Islet of Langerhans (tissue), 1 donor: ENCODE measurements around a stretch of chr7.

DNA sequence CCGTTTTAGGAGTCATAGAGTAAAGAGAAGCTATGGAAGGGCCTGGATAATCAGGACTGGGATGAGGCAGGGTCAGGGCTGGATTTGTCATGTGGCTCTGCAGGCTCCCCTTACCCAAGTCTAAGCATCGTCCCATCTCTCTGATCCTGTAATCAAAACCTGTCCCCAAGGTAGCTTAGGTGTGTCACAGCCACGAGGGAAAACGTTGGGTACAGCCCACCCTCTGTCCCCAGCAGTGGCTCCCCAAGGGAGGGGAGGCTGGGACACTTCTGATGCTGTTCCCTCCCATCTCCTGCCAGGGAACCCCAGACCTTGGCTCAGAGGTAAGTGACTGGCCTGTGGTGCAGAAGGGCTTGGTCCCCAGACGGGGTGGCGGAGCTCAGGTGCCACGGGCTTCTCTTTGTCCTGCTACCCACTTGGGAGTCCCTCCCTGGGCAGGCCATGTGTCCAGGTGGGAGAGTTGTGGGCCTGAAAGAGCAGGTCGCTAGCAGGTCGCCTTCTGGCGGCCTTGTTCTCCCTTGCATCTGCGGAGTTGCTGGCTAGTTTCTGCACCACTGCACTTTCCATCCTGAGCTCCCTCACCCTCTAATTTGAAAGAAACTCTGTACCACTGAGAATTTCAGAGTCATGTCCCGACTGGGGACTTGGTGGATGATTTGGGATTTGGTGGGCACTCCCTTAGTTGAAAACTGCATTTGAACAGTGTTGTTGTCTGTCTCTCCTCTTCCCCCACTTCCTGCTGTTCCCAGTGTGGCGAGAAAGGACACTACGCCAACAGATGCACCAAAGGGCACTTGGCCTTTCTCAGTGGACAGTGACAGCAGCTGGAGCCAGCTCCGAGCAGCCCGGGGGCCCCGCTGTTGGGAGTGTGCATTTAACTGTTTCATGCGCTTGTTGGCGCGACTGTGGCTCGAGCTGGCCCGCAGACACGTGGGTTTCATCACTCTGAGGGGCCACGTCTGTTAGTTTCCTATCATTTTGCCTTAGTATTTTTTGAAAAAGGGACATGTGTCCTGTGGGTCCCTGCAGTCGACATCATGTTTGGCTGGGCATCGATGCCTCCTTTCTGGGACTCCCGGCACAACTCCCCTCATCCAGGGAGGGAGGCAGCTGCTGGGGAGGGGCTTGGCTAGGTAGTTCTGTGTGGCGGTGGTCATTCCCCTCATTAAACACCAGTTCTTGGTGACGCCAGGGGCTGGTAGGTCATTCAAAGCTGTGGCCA lies 9.9 kb downstream of the ATP5MF start:
- RRBS = no CpG with 5 or more reads among the region's 29 CpGs

DNA sequence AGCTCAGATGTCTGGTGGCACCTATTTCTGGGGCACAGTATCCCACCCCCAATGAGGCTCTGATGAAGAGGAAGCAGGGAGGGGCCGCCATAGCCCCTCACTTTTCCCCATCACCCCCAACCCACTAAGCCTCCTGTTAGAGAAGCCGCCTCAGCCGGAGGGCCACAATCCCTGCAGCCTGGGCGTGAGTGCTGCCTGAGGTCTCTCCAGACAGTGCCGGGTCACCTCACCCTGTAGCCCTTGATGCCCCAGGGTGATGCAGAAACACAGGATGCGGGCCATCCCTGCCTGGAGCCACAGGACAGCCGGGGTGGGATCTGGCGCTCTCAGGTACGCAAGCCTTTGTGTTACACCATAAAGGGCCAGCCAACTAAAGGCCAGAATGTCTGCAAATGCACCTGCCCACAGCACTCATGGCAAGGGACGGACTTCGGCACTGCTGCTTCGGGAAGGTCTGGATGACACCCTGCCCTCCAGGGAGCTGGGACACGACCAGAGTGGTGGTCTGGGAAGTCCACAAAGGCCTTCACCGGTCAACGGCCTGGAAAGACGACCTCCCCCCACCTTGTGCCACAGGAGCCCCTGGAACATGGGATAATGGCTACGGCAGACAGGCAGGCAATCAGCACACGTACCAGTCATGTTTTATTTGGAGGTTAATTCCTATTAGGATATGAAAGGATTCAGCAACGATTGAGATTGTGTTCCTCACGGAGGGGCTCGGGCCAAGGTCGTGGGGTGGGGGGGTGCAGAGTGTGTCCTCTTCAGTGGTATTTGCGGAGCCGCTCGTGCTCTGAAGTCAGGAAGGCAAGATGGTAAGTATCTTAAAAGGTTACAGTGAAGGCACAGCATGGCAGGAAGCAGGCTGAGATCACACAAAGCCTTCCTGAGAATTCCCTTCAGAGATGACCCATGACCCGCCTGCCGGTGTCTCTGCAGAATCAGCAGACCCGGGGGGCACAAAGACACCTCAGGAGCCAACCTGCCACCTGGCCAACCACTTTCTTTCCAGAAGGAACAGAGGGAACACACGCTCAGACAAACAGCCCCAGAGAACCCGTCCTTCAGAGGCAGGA lies 8.1 kb downstream of the ATP5MF start:
- RRBS = 89% methylated on average over 5 of the region's 30 CpGs

DNA sequence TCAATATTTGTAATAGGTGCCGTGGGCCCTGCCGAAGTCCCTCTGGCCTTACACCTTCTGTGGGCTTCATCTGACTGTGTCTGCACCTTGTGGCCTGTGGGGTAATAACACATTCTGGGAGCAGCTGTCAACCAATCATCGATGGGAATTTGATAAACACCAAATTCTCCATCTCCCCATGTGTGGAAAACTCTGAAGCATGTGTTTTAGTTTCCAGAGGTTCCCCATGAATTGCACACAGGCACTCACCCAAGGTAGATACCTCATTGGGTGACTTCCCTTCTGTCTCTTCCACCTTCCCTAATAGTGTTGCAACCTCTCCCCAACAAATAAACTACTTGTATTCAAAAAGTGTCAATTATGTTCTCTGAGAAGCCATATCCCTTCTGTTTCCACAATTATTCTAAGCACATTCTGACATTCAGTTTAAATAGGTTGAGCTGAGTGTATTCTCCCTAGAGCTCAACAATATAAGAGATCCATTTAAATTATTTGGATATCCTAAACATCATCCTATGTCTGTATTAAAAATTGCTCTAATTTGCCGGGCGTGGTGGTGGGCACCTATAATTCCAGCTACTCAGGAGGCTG lies 10.7 kb downstream of the ZNF394 start:
- RRBS = no CpG with 5 or more reads among the region's 5 CpGs

DNA sequence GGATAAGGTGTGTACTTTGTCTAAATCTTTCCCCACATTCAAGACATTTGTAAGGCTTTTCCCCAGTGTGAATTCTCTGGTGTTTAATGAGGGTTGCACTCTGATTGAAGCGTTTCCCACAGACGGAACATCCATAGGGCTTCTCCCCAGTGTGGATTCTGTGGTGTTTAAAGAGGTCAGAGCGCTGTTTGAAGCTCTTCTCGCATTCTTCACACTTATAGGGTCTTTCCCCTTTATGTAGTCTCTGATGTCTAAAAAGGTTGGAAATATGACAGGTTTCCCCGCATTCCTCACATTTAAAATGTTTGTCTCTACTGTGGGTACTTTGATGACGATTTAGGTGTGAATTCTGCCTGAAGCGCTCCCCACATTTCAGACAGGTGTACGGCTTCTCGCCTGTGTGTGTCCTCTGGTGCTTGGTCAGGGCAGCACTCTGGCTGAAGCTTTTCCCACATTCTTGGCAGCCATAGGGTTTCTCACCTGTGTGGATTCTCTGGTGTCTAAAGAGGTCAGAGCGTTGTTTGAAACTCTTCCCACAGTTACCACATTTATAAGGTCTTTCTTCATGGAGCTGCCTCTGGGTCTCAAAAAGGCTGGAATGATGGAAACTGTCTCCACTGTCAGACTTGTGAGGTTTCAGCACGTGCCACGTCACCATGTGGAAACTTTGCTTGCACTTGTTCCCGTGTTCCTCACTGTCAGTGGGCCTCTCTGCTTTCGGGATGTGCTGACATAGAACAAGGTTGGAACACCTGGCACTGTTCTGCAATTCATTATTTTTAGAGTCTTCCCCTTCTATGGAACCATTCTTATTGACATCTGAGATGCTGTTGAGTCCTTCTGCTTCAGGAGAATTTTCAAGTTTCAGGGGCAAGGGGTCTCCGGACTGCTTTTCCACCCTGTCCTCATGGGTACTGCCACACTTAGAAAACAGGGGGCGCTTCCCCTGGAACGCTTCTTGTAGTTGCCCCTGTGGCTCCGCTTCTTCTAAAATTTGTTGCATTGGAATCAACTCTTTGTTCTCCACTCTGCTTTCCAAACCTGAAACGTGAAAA lies 6.2 kb downstream of the ZNF394 start:
- RRBS = no CpG with 5 or more reads among the region's 19 CpGs

DNA sequence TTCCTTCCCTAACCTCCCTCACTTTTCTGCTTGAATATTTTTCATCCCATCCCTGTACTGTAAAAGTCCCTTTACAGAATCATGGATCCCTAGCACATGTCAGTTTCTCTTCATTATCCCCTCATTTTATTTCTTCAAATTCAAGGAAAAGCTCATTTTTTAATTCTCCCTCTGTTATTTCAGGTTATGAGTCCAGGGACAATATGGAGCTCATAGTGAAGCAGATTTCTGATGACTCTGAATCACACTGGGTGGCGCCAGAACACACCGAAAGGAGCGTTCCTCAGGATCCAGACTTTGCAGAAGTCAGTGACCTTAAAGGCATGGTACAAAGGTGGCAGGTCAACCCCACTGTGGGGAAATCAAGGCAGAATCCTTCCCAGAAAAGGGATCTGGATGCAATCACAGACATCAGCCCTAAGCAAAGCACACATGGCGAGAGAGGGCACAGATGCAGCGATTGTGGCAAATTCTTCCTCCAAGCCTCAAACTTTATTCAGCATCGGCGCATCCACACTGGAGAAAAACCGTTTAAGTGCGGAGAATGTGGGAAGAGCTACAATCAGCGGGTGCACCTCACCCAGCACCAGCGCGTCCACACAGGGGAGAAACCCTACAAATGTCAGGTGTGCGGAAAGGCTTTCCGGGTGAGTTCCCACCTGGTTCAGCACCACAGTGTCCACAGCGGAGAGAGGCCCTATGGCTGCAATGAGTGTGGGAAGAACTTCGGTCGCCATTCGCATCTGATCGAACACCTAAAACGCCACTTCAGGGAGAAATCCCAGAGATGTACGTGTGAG lies 21.4 kb downstream of the ZKSCAN5 start:
- RRBS = no CpG with 5 or more reads among the region's 21 CpGs

DNA sequence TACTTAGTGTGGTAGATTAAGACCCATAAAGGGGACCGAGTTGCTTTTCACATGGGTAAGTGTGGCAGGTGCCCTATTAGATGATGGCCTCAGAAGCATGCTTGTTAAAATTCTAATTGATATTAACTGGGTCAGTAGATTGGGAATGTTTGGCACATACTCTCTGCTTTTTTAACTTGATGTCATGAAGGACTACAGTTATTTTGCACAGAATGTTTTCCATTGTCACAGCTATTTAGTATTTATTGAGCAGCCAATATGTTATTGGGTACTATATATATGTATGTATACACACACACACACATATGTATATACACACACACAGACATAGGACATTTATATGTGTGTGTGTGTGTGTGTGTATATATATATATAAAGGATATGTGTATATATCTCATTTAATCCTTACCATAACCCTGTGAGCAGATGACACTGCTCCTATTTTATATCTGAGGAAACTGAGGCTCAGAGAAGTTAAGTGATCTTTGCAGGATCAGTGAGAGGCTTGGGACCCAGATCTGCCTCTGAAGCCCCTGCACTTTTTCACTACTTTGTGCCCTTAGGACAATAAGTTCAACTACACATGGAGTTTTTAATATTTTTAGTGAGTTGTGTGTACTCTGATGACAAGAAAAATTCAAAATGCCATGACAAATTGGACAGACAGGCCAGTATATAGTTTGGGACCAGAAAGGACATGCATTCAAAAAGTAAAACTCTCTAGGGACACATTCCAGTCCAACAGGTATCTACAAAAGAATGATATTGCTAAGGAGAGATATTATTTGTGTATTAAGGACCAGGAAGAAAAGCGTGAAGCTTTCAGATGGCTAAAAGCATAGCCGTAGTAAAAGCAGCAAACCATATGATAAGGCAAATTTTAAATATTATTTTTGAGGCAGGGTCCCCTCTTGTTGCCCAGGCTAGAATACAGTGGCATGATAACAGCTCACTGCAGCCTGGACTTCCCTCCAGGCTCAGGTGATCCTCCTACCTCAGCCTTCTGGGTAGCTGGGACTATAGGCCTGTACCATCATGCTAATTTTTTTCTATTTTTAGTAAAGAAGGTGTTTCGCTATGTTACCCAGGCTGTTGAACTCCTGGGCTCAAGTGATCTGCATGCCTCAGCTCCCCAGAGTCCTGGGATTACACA lies 7.6 kb downstream of the ZNF655 start:
- RRBS = no CpG with 5 or more reads among the region's 4 CpGs

- RRBS = no CpG with 5 or more reads among the region's 59 CpGs
These were observed 18.0 kb upstream of the TMEM225B start for GRCh38 chr7:99579775-99580794.

DNA sequence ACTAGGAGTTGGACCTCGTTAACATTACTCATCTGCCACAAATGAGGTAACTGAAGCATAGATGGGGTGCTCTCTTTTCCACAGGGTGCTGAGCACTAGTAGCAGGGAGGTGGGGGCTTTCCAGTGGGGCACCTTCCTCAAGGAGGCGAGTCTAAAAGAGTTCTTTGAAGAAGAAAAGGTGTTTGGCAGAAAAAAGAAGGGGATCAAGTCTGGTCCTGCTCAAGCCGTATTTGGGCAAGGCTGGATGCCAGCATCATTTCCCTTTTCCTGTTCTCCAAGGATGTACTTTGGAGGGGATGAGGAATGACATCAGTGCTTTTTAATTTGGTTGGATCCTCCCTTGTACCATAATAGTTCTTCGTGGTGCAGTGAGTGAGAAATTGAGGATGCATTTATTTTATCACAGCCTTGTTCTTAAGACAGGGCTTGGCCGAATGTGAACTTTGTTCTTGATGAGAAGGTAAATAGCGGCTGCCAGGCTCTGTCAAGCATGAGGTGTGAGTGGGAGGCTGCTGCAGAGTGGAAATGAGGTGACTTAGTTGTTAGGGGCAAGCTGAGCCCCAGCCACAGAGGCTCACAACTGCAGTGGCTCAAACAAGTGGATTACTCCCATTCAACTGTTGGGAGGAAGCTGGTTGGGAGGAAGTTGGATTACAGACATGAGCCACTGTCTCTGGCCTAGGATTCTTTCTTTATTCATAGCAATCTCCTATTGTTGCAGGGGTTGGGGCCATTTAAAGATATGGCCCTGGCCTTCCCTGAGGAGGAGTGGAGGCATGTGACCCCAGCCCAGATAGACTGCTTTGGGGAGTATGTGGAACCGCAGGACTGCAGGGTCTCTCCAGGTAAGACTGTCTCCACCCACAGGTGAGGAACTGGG lies 6.8 kb downstream of the ZSCAN25 start:
- RRBS = no CpG with 5 or more reads among the region's 7 CpGs

DNA sequence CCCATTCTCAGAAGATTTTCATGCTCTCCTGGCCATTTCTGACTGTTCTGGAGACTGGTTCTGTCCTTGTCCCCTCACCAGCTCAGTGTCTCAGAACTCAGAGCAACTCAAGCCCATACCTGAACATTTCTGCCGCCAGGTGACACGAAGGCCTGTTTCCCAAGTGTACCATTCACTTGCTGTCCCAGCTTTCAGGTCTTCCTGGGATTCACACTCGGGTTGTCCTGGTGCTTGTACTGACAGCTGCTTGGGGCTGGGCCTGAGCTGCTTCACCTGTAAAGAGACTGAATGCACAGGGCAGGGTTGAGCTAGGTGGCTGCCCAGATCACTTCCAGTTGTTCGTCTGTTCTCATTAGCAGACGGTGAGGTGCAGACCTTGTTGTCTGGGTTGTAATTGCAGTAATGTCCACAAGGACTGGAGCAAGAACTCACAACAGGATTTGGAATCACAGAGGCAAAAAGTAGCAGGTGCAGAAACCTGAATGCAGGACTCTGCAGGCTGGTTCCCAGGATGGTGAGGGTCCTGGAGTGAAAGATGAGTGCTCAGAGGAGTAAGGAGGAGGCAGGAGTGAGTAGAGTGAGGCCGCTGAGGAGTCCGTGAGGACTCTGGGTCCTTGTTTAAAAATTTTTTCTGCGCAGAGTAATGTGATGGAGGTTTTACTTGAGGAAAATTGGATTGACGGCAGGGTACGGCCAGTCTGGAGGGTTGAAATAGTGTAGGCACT lies 9.1 kb downstream of the ZSCAN25 start:
- RRBS = no CpG with 5 or more reads among the region's 10 CpGs

- RRBS = no CpG with 5 or more reads among the region's 8 CpGs
These were observed 21.2 kb downstream of the CYP3A4 start for GRCh38 chr7:99762501-99763464.

DNA sequence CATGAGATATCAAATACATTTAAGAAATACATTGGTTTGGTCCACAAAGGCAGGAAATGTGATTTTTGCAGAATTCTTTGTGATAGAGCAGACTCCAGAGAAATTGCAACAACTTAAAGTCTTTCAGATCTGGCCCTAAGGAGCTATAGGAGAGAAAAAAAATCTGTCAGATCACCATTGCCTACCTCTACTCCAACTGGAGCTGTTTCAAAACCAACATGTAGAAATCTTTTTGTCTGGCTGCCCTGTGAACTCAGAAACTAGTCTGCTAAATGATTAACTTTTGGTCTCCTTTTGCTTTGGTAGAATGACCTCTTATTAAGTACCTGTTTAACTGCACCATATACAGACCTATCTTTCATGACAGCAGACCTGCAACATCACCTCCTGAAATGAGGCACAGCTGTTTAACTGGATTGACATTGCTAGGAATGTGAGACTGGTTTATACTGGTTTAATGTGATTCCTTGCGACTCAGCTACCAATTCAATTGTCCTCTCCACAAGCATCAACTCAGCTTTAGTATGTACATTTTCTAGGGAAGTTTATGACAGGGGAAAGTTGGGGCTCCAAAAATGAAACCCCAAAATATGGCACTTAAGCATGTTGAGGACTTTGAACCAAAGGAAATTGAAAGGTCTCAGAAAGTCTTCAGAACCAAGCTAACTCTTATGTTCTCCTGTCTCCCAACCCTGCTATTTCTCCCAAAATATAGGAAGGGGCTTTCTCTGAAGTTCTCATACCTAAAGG lies 1.8 kb downstream of the CYP3A43 start:
- RRBS = no CpG with 5 or more reads among the region's 1 CpG

DNA sequence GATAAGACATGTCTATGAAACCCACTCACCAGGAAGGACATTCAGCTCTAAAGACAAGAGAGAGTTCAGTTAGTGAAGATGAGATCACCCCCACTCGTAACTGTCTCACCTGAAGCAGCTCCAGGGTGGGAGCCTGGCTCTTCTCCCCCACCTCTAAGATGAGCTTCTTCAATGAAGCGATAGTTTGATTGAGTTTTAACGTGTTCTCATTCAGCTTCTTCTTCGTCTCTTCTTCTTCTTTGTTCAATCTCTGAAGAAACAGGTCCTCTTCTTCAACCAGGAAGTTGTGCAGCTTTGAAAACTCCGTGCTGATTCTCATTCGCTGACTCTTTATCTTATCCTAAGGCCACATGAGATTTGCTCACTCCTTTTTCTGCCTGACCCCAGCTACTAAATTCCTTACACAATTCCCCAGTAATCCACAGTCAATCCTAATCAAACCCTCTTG lies 10.8 kb downstream of the TRIM4 start:
- RRBS = no CpG with 5 or more reads among the region's 6 CpGs

DNA sequence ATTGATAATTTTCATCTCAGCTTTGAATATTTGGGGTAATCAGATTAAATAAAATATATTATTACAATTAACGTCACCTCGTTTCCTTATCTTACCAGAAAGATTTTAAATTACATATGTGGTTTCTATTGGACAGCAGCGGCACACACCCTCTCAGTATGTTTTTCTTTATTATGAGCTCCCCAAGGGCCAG lies 849 bp downstream of the TRIM4 start:
- RRBS = no CpG with 5 or more reads among the region's 3 CpGs

DNA sequence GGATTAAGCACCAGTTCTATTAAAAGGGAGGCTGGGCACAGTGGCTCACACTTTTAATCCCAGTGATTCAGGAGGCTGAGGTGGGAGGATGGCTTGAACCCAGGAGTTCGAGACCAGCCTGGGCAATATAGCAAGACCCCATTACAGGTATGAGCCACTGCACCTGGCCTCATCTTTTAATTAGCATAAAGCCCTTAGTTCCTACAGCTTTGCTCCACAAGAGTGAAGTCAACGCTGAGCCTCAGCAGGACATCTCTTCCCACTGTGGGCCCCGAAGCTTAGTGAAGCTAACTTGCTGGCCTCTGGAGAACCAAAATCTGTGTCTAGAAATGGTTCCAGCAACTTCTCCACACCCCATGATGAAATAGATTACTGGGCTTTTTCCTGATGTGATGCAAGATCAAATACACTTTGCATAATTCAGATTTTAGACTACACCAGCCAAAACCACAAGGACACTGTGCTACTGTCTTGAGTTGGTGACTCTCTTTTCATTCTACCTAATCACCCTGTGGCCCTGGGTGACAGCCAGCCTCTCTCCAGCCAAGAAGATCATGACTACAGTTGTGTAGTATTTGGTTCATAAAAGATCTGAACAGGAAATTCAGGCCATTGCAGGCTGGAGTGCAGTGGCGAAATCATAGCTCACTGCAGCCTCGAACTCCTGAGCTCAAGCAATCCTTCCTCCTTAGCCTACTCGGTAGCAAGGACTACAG lies 22.3 kb downstream of the AZGP1 start:
- RRBS = no CpG with 5 or more reads among the region's 6 CpGs

DNA sequence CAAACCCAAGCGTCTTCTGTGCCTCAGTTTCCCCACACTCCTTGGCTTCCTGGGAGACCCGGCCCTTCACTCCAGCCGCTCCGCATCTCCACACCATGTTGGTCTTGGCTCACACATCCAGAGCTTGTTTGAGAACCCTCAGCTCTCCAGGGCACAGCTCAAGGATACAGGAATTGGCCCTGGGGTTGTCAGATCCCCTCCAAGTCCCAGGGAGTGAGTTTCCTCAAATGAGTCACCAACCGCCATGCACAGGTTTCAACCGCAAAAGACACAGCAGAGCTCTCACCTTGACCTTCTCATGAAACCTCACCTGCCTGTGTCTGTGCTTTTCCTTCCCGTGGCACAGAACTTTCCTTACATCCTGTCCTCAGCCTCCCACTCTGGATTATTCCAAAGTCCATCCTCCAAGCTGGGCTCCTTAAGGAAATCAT lies 20.6 kb downstream of the AZGP1 start:
- RRBS = no CpG with 5 or more reads among the region's 7 CpGs

GRCh38 chr7:100022714-100023019 lies 7.3 kb downstream of the ZKSCAN1 start:
- RRBS = no CpG with 5 or more reads among the region's 5 CpGs

DNA sequence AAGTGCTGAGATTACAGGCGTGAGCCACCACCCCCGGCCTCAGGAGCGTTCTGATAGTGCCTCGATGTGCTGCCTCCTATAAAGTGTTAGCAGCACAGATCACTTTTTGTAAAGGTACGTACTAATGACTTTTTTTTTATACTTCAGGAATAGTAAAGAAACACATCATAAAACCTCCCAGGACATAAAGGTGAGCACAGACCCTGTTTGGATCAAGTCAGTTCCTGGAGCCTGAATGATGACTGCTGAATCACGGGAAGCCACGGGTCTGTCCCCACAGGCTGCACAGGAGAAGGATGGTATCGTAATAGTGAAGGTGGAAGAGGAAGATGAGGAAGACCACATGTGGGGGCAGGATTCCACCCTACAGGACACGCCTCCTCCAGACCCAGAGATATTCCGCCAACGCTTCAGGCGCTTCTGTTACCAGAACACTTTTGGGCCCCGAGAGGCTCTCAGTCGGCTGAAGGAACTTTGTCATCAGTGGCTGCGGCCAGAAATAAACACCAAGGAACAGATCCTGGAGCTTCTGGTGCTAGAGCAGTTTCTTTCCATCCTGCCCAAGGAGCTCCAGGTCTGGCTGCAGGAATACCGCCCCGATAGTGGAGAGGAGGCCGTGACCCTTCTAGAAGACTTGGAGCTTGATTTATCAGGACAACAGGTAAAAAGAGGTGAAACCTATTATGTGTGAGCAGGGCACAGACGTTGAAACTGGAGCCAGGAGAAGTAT lies 8.0 kb downstream of the ZKSCAN1 start:
- RRBS = no CpG with 5 or more reads among the region's 19 CpGs

DNA sequence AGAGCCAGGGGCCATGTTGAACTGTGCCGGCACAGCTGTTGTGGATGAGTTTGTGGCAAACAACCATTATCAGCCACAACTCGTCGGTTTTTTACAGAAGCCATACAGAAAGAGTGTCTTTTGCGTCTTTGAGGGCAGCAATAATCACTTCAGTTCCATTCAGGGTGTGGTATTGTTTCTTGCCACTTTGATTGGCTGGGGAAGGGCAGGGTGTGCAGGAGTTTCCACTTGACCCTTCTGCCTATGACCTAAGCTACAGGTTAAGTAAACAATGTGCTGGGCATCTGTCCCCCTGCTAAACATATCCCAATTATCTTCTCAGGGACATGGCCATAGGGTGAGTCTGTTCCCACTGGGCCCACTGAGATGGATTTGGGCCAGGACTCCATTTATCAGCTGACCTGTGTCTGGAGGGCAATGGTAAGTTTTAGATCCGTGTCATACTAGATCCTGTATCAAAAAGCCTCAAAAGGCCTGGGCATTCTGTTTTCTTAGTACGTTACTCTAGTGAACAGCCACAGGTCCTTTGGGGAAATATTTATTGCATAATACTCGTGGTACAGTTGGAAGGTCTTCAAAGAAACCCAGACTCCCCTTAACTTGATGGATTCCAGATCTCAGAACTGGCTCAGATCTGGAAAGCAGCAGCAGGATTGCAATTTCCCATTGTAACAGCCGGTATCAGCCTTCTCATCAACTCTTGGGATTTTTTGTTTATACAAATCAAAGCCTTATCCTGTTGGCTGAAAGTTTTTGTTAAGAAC lies 15.9 kb downstream of the ZNF3 start:
- RRBS = no CpG with 5 or more reads among the region's 8 CpGs

- RRBS = no CpG with 5 or more reads among the region's 2 CpGs
These were observed 11.3 kb downstream of the ZNF3 start for GRCh38 chr7:100070386-100070538.

GRCh38 chr7:100072931-100073413 lies 8.6 kb downstream of the ZNF3 start:
- RRBS = no CpG with 5 or more reads among the region's 6 CpGs